ENCODE data around the genes GPR55, PSMD1, ARMC9, NCL and NMUR1.

GRCh38 chr2:229335771-229336378, 64.8 kb upstream of the PID1 start:
- PRO-cap, result no peak
- RAMPAGE, long total RNA, 4 experiments, result no peak in any of the 4 experiments

- PRO-cap, result no peak
- RAMPAGE, long total RNA, 4 experiments, result no peak in any of the 4 experiments
Measured at GRCh38 chr2:230220436-230220635, 552 bp upstream of the SP110 start.

- PRO-cap, result no peak
- RAMPAGE, long total RNA, 4 experiments, result no peak in any of the 4 experiments
Measured at GRCh38 chr2:230341766-230342248, 14.8 kb downstream of the SP140L start.

- PRO-cap, result no peak
- RAMPAGE, long total RNA, 4 experiments, result no peak in any of the 4 experiments
Measured at GRCh38 chr2:230409339-230409548, 6.8 kb upstream of the SP100 start.

GRCh38 chr2:230411402-230412117, 4.4 kb upstream of the SP100 start:
- PRO-cap, result unidirectional peak, plus-strand start at chr2:230411546; bidirectional peak, plus-strand start at chr2:230411827, minus-strand start at chr2:230411670; bidirectional peak, plus-strand start at chr2:230412020, minus-strand start at chr2:230411967
- RAMPAGE, long total RNA, 4 experiments, result no peak in any of the 4 experiments

DNA sequence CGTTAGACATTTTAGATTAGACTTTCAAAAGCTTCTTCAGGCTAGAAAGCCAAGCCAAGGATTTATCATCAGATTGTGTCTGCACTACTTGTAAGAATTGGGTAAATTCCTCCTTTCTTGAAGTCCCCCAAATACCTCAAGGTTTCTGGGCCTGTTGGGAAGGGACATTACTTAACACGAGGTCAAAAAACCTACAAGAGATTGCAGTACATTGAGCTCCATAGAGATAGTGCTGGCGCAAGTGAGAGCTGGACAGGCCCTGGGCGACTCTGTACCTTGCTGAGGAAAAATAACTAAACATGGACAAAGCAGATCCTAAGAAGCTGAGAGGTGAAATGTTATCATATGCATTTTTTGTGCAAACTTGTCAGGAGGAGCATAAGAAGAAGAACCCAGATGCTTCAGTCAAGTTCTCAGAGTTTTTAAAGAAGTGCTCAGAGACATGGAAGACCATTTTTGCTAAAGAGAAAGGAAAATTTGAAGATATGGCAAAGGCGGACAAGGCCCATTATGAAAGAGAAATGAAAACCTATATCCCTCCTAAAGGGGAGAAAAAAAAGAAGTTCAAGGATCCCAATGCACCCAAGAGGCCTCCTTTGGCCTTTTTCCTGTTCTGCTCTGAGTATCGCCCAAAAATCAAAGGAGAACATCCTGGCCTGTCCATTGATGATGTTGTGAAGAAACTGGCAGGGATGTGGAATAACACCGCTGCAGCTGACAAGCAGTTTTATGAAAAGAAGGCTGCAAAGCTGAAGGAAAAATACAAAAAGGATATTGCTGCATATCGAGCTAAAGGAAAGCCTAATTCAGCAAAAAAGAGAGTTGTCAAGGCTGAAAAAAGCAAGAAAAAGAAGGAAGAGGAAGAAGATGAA, 99.0 kb downstream of the SP100 start:
- PRO-cap, result no peak
- RAMPAGE, long total RNA, 4 experiments, result no peak in any of the 4 experiments

- PRO-cap, result no peak
- RAMPAGE, long total RNA, 4 experiments, result no peak in any of the 4 experiments
Measured at GRCh38 chr2:230690871-230691304, 21.8 kb upstream of the CAB39 start.

GRCh38 chr2:230867882-230868513, 3.3 kb downstream of the ITM2C start:
- PRO-cap, result no peak
- RAMPAGE, long total RNA, 4 experiments, result no peak in any of the 4 experiments

DNA sequence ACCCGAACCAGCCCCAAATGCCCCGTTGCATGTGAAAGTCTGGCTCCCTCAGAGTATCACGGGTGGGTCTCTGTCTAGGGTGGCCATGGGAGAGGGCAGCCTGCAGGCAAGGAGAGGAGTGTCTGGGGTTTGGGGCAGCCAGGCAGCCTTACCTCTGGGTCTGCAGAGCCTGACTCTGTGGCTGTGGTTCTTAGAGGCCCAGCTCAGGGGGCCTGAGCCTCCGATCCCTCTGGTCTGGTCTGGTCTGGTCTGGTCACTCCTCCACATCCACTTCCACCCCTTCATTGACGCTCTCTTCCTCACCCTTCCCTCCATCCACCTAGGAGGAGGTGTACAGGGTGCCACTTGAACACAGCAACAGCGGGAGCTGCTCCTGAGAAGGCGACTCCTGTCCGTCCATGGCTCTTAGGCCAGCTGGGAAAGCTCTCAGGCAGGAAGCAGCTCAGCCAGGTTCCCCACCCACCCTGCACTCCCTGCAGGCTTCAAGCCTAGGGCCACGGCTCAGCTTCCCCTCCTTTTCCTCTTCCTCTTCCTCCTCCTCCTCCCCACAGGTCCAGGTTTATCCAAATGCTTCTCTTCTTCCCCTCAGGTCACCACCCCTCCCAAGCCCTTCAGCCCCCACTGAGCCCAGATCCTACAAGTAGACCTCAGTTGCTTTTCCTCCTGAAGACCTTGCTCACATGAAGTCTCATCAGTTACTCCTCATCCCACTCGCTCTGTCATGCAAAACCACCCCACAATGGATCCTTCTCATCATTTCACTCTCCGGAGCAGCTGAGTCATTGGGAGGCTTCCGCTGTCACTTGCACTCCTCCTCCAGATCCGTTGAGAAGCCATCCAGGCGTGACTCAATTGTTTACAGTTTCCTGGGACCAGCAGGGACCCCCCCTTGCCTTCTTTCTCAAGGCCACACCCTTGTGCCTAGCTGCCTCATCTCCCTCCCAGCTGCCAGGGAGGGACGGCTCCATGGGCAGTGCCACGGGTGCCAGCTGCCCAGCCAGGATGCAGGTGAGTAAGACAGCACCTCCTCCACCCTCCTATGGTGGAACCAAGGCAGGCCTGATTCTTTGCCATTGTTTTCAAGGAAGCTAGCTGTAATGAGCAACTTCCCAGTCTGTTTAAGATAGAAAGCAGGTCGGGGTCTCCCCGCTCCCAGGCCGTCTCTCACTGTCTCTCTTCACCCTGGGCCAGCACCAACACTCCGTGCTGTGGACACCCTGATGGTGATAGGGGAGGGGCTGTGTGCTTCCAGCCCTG, 16.6 kb downstream of the GPR55 start:
- PRO-cap, result no peak
- RAMPAGE, long total RNA, 4 experiments, result start-site peak on the minus strand in 2 of 4 experiments, centred at positions 407 to 417 of the sequence, 6 to 11 reads per replicate

GRCh38 chr2:230925109-230925557, at the start of gene GPR55:
TSS of gene GPR55 (minus strand) at chr2:230925242.
- PRO-cap, result no peak
- RAMPAGE, long total RNA, 4 experiments, result no peak in any of the 4 experiments

GRCh38 chr2:230943632-230944031, 18.6 kb upstream of the GPR55 start:
- PRO-cap, result no peak
- RAMPAGE, long total RNA, 4 experiments, result no peak in any of the 4 experiments

- PRO-cap, result unidirectional peak, plus-strand start at chr2:231056873; unidirectional peak, plus-strand start at chr2:231056972
- RAMPAGE, long total RNA, 4 experiments, result start-site peak on the plus strand in 4 of 4 experiments, at chr2:231056871-231056924 at its widest, 882 to 2,156 reads per replicate
Measured at GRCh38 chr2:231056233-231057591, at the start of gene PSMD1. TSS of gene PSMD1 (plus strand) at chr2:231056867.

DNA sequence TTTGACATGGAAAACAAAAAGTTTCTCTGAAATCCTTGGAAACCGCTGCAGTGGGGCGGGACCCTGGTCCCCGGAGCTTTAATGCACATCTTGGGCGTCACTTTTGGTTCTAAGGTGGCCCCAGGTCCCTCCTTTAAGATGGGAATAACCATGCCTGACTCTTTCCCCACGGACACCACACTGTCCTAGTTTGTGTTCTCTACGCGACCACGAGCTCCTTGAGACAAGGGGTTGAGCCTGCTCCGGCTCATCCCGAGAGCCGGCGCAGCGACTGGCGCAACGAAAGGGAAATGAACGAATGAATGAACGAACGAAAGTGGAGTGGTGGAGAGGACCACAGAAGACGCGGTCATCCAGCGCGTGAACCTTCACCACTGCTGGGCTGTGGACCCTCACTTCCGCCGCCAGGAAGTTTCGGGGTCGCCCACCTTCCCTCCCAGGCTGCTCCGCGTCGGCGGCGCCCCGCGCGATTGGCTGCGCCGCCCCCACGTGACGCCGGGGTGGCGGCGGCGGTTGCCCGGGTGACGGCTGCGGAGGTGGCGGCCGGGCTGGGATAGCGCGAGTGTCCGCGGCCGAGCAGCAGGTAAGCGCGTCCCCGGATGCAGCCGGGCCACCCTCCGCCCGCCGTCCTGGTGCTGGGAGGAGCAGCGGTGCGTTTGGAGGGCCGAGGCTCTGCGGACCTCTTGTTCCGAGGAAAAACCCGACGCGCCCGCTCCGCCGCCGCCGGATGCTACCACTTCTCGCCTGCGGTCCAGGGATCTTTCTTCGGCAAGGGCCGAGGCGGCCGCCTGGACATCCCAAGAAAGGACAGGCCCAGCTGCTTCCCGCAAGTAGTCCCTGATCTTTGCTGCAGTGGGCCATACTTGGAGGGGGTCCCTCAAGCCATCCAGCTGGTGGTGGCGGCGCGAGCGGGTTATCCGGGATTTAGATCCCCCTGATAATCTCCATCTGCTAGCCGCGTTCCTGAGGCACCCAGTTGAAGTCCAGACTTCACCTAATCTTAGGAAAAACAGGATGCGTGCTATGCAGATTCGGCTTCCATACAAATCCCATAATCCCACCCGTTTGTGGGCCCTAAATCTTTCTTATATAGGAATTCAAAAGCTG, at the start of gene ARMC9:
Gene ARMC9 (plus strand): TSS at position 516 of the 1,107 bp plus-strand sequence.
- PRO-cap, result bidirectional peak, plus-strand start at position 553 of the sequence, minus-strand start at position 373 of the sequence
- RAMPAGE, long total RNA, 4 experiments, result start-site peak on the plus strand in 3 of 4 experiments, centred at positions 568 to 585 of the sequence, 178 to 1,922 reads per replicate

GRCh38 chr2:231288551-231288919, 90.1 kb downstream of the ARMC9 start:
- PRO-cap, result no peak
- RAMPAGE, long total RNA, 4 experiments, result no peak in any of the 4 experiments

DNA sequence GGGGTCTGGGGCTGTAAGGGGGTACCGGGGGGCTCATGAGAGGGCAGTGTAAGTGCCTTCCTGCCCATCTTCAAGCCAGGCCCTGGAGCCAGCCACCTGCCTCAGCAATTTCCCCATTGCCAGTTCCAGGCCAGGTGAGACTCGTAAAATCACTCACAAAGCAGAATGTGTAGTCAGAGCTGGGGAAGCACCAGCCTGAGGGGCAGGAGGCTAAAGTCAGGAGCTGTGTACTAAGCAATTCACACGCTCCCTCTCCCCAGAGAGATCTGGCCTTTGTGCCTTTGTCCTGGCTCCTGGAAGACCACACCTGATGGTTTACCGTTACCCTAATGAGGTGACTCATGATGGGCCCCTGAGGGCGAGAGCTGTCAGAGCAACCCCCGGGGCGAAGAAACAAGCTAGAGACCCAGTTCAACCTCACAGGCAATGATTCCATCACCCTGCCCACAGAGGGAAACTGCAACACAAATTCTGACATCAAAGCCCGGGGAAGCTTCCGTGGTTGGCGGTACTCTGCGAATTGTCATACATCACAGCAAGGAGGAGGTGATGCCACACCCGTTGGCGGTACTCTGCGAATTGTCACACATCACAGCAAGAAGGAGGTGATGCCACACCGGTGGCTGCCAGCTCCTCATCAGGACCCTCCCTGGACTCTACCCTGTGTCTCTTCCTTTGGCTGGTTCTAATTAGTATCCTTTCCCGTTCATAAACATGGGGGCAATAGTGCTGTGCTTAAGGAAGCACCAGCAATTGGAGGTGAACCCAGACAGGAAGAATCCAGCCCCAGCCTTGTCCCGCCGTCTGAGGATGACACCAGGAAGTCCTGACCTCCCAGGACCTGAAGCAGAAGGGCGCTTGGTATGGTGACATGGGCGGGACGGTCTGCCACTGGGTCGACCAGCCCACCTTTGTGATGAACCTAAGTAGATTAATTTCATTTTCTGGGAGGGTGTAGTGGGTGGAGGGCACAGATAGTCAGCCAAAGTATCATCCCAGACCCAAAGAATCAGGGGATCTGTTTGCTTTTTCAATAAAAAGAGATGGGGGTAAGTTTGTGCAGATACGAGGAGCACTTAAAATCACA, 30.5 kb downstream of the B3GNT7 start:
- PRO-cap, result no peak
- RAMPAGE, long total RNA, 4 experiments, result no peak in any of the 4 experiments

DNA sequence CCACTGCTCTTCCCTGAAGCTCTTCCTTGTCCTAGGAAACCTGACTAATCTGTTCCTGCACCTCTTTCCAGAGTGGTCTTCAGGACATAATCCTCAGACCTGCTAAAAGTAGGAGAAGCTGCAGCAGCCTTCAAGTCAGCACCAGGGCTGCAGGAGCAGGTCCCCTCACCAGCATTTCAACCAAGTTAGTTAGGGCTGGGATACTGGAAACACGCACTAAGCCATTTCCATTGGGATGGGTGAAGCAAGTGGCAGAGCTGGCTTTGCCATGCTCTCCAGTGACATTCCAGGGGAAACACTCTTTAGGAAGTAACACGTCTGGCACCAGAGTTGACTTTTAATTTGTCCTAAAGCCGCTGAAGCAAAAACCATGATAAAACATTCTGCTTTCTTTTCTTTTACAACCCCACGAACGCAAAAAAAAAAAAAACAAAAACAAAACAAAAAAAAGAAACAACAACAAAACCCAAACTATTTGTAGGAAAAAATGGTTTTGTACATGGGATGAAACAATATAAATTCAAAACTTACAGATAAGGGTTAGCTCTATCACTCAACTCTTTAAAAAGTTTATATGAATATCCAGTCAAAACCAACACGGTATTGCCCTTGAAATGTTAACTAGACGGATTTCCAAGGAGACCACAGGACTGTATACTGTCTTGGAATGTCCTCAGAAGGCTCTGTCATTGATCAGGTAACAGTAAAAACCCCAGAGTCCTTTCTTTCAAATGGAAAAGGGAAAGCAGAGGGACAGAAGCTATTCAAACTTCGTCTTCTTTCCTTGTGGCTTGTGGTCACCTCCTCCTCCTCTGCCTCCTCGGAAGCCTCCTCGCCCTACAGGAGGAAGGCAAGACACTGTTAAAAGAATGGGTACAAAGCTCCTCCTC, 9.6 kb downstream of the NCL start:
- PRO-cap, result no peak
- RAMPAGE, long total RNA, 4 experiments, result no peak in any of the 4 experiments

GRCh38 chr2:231463566-231464555, at the start of gene NCL:
TSS of gene NCL (minus strand) at chr2:231464484.
- PRO-cap, result bidirectional peak, plus-strand start at chr2:231464763, minus-strand start at chr2:231464484
- RAMPAGE, long total RNA, 4 experiments, result start-site peak on the minus strand in 4 of 4 experiments, at chr2:231464154-231464551 at its widest, 72 to 1,270 reads per replicate

DNA sequence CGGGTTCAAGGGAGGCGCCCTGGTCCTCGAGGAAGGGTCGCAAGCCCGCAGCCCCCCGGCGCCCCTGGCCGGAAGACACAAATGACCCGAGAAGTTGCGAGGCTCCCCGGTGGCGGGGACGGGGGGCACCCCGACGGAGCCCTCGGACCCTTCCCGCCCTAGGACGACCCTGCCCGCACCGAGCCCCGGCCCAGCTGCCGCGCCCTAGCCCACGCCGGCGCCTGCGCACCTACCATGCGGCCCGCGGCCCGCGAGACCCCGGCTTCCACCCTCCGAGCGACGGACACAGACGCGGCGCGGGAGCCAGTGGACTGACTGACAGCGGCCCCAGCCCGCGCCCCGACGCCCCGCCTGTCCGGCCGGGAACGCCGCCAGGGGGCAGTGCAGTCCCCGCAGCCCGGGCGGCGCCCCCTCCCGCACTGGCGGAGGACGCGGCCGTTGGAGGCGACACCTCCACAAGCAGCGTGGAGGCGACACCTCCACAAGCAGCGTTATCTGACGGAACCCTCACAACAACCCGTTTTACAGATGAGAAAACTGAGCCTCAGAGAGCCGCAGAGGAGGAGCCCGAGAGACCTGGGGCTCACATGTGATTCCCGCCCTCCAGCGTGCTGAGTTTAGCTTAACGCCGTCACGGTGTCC, at the start of gene NMUR1:
Gene NMUR1 (minus strand): TSS at position 320 of the 642 bp plus-strand sequence.
- PRO-cap, result no peak
- RAMPAGE, long total RNA, 4 experiments, result start-site peak on the minus strand in 2 of 4 experiments, centred at positions 311 to 335 of the sequence, 15 to 16 reads per replicate

- PRO-cap, result no peak
- RAMPAGE, long total RNA, 4 experiments, result no peak in any of the 4 experiments
Measured at GRCh38 chr2:231557657-231558290, 27.5 kb upstream of the NMUR1 start.

DNA sequence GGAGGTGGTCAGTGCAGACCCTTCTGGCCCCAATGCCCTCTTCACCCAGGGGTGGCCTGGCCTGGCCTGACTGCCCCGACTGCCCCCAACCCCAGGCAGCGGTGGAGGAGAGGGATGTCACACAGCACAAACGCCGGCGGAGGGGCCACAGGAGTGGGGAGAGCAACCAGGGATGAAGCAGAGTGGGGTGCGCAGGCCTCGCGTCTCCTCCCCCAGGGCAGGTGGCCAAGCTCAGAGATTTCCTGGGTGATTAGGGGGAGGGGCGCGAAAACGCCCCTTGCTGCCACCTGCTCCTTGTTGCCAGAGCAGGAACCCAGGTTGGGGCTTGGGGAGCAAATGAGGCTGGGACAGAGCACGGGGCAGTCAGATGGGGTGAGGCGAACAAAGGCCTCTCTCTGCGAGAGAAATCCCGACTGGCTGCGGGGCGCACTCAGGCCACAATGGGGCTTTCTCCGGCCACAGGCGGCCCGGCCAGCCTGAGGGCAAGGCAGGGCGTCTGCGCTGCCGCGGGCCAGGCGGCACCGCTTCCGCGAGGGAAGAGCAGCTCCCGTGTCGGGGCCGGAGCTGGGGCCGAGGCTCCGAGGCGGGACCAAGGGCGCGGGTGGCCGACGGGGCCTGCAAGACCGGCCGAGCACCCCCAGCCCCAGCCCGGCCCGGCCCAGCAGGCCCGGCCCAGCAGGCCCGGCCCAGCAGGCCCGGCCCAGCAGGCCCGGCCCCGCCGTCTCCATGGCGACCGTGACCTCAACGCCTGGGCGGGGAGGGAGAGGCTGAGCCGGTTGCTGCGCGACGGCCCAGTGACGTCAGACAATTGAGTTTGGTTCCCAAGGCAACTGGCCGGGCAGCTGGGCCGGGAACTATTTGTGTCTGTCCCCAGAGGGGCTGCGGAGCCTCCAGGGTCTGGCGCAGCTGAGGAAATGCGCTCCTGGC, 11.6 kb downstream of the TEX44 start:
- PRO-cap, result bidirectional peak, plus-strand start at position 514 of the sequence, minus-strand start at position 669 of the sequence; bidirectional peak, plus-strand start at position 873 of the sequence, minus-strand start at position 737 of the sequence
- RAMPAGE, long total RNA, 4 experiments, result no peak in any of the 4 experiments